A375 (cell line): ENCODE measurements around a stretch of chr16.

GRCh38 chr16:86844580-86845147 lies 266.3 kb downstream of the FOXL1 start:
- RAMPAGE, long total RNA = no peak

DNA sequence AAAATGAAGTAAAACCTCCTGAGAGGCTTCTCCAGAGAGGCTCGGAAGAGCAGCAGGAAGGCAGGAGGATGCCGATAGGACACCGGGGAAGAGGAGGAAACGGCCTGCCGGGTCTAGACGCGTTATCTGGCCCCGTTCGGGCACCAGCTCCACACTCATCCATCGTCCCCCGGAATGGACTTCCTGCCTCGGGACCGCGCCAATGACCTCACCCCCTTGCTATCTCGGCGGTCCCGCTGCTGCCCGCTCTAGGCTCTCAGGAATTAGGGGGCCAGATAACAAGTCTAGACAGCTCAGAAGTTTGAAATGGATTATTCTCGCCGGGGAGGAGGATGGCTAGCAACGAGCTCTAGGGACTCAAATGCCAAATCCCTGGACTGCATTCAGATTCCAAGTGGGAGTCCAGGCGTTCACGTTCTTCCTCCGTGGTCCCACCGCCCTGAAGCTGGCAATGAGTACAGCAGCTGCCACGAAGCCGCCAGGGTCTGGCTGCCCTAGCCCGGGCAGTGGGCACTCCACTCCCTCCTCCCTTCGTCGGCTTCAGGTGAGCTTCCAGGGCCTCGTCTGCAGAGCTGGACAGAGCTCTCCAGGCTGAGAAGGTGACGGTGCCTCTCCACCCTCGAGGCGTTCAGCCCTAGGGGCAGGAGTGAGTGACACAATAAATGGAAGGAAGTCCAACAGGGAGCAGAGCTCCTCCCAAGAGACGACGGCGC lies 351.0 kb downstream of the FOXL1 start:
- RAMPAGE, long total RNA = no peak

- RAMPAGE, long total RNA = no peak
These were observed 116.1 kb downstream of the C16orf95 start for GRCh38 chr16:87201171-87201422.

- RAMPAGE, long total RNA = no peak
These were observed 10.5 kb upstream of the C16orf95 start for GRCh38 chr16:87327491-87328212.

DNA sequence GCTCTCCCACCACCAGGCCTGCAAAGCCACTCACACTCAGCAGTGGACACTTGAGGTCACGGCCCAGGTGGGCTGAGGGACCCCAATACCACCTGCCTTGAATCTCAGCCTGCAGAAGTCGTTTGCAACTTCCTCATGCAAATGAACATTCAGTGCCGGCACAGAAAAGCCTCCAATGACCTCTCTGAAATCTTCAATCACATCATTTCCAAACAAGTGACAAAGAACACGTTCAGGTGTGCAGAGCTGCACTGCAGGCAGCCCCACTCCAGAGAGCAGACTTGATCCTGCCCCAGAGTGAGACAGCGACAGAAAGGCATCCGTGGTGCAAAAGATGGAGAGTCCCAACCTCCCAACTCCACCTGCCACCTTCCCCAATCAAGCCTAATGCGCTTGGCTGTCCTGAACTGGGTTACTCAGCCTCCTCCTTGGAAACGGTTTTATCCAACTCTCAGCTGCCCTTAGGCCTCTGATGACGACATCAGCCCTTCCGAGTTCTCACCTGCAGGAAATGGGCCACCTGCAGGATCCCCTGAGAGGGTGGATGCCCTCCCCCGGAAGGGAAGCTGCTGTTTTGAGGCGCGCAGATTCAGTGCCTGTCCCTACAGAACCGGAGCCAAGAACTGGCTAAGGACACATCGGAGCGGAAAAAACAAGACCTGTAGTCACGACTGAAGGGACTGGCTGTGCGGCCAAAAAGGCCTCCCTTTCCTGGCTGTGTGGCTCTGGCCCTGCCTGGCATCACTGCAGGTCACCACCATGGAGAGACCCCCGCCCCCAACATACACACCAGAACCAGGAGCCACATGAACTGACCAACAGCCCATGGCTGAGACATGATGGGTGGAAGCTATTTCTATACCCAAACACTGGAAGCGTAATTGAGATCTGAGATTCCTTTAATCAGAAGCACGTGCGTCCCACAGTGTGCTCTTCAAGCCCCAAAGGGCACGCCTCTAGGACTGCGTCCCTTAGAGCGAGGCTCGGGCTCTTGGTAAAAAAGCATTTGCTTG lies 11.6 kb upstream of the C16orf95 start:
- RAMPAGE, long total RNA = no peak

GRCh38 chr16:87345028-87345828 lies 28.0 kb upstream of the C16orf95 start:
- RAMPAGE, long total RNA = no peak

- RAMPAGE, long total RNA = no peak
These were observed 859 bp downstream of the MAP1LC3B start for GRCh38 chr16:87392584-87393805.

DNA sequence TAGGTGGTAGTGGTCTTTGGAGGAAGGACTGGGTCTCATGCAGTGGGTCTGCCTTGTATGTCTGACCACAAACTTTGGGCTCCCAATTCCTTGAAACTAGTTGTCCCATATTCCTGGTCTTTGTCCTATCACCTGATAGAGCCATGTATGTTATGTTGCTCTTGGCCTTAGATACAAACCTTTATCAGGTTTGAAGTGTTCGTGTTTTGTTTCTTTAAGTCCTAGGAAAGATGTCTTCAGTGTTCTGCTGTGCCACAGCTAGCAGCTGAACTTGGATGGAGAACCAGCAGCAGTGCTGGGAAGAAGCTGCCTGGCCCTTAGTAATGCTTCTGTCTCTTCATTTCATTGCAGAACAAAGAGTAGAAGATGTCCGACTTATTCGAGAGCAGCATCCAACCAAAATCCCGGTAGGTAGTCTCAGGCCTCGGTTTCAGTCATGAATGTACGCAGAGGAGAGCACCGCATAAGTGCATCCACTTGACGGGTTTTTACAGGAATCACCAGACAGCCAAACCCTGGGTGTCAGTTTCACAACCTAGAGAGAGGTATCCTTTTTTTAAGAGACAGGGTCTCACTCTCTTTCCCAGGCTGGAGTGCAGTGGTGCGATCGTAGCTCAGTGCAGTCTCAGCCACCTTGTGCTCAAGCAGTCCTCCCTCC lies 6.5 kb downstream of the MAP1LC3B start:
- RAMPAGE, long total RNA = no peak

GRCh38 chr16:87461295-87462214 lies 31.3 kb downstream of the ZCCHC14 start:
- RAMPAGE, long total RNA = no peak

DNA sequence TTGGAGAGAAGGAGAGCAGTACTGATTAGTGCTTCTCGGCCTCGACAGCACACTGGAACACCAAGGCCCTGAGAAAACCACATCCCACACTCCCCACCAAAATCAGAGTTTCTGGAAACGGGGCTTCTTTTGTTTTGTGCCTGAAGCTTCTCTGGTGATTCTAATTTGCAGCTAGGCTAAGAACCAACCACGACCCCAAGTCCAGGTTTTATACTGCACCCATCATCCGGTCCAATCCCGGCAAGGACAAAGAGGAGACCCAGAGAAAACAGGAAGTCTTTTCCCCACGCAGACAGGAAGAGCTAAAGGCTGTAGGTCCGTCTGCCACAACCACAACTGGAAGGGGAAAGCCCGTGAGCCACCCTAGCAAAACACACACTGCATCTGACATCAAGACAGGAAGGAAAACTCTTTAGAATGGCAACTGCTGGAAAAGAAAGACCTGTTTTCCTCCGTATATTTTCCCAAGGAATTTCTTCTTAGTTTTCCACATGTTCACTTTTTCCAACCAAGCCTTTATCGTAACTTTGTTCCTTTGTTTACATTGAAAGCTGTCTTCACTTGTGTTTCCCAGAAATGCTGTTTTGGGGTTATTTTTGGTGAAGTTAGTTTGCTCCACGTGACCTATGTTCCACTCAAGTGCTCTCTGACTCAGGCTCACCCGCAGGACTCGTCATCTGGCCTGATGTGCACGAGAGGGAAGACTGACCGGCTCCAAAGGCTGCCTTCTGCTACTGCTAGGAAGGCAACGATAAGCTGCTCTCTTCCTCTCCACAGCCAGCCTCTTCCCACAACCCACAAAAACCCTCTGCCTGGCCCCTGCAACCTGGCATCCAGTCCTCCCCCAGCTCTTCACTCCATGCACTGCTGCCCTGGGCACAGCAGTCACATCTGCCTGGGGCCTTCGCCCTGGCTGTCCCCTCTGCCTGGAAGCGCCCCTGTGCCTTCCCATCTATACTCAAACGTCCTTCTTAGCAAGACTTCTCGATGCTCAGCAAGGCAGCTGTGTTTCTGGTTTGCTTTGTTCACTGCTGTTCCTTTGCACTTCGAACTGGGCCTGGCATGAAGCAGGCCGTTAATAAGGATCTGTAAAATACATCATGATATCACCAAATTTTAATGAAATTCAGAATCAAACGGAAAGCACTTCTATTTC lies 28.2 kb downstream of the ZCCHC14 start:
- RAMPAGE, long total RNA = no peak

DNA sequence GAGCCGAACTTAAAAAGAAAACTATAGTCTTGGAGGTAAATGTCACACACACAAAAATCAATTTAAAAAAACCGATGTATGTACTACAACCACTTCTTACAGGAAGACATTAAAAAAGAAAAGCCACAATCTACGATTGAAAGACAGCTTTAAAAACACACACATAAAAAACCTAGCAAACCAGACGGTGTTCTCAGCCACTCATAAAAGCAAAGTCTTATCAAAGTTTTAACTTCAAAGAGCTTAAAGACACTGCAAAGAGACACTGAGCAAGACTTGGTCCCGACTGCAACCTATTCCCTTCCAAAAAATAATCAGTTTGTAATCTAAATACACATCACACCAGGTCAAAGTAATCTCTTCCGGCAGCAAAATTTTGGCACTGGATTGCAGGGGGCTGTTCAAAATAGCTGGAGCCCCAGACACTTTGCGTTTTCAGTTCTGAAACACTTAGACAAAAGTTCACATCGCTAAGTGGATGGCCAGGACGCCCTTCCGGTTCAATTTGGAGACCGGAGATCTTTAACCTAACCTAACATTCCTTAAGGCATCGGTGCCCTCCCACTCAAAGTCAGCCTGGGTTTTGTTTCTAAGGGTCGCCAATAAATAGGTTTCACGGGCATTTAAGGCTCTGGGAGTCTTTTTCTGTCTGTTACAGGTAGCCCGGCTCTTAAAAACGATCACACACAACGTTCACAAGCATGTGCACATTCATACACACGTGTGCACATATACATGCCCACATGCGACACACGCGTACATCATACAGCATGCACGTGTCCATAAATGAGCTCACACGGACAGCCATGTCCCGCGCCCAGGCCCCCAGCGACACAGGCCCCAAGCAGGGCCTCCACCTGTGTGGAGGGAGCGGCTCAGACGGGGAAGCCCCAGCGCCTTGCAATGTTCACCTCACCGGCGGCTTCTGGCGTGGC lies 2.5 kb downstream of the ZCCHC14 start:
- RAMPAGE, long total RNA = no peak

DNA sequence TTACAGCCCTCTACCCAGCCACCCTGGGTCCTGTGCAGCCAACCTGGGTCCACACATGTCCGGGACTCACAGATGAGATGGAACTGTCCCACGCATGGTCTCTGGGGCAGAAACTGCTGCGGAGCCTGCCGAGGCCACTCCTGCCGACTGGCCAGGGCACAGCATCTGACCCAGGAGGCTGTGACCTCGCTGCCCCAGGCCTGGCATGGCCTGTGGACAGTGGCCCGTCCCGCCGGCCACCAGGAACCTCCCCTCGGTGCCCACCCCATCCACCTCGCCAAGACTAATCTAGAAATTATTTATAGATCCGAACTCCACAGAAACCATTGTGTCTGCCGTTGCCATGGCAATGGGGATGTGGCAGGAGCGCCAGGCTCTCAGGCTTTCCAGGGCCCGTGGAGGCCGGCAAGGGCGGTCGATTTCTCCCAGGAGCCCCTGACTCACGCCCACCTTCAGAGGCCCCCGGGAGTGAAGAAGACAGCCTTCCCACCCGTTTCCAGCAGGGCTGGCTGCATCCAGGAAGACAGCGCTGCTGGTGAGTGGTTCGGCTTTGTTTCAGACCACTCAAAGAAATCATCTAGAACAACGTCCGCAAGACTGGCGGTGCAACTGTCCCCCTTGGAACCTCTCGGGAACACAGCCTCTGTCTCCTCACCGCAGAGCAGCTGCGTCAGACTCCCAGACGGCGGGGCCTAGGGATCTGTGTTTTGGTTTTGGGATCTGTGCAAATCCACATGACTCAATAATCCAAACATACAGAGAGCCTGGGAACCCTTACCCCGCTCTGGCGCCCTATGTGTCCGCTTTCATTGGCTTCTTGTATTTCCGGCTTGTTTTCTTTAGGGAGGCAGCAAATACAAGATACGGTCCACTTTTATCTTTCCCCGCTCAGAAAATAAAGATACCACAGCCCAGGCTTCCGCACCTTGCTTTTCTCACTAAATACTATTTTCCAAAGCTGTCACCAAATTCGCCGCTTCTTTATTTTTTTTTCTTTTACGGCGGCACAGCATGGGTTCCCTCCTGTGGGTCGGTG lies 48.5 kb upstream of the ZCCHC14 start:
- RAMPAGE, long total RNA = no peak

DNA sequence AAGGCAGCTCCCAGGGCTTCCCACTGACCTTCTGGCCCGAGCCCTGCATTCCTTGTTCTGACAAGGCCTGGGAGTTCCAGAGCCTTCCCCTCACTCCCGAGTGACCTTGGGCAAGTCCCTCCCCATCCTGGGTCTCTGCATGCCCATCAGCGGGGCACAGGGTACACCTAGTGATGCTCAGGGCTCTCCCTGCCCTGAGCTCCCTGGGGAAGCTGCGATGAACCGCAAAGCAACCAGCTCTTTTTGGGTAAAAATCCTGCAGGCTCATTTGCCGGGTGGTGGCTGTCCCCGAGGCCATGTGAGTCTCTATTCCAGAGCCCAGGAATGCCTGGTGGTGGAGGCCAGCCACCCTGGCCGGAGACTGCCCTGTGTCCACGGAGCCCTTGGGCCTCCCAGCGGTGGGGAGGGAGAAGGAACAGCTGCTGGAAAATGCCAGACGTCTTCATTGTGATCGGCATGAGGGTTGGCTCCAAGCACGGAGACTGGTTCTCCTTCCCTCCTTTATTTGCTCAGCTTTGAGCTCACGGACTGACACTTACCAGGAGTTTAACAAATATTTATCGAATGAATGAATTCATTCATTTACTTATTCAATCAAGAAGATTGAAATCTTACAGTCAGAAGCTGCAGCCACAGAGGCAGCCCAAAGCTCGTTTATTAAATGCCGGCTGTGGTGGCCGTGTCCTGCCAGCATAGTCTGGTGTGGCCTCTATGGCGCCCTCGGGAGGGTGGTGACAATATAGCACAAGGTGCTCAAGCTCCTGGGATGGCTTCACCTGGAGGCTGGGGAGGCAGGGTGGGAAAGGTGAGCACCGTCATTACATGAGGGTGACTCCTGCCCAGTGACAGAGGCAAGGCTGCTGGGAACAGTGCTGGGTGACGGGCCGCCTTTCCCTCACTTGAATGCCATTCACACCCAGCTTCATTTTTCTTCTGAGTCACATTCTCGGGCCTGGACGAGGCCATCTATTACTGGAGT lies 31.2 kb upstream of the JPH3 start:
- RAMPAGE, long total RNA = no peak

DNA sequence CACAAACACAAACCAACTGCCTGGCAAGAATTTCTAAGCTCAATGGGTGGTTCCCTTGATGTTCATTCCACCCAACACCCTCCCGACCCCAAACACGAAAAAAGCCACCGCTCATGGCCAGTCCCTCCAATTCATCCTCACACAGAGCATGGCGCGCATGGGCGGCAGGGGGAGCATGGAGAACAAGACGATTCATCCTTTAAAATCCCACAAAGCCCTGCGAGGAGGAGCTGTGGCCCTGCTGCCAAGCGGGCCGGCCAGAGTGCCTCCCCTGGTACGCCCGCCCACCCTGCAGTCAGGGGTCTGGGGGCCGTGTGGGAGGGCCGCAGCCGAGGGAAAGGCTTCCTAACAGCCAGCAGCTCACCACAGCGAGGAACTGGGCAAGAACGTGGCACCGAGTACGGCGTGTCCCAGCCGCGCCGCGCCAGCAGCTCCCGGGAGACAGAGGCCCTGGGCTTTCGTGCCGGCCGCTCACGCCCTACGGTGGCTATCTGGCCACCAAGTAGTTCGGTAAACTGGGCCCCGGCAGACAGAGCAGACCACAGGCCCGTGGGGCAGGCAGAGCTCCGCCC lies 60.9 kb downstream of the KLHDC4 start:
- RAMPAGE, long total RNA = no peak

GRCh38 chr16:87762276-87763258 lies 3.2 kb downstream of the KLHDC4 start:
- RAMPAGE, long total RNA = no peak

DNA sequence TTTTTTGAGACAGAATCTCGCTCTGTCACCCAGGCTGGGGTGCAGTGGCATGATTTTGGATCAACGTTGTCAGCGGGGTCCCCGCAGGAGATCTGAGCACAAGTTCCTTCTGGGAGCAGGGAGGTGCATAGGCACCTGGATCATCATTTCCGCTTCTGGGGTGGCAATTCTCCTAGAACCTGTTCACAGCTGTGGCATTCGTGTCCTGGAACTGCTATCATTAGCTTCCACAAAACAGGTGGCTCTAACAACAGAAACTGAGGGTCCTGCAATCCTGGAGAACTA lies 43.3 kb upstream of the KLHDC4 start:
- RAMPAGE, long total RNA = no peak

- RAMPAGE, long total RNA = no peak
These were observed 29.2 kb downstream of the SLC7A5 start for GRCh38 chr16:87840155-87840466.

GRCh38 chr16:87840467-87841471 lies 28.5 kb downstream of the SLC7A5 start:
- RAMPAGE, long total RNA = no peak

DNA sequence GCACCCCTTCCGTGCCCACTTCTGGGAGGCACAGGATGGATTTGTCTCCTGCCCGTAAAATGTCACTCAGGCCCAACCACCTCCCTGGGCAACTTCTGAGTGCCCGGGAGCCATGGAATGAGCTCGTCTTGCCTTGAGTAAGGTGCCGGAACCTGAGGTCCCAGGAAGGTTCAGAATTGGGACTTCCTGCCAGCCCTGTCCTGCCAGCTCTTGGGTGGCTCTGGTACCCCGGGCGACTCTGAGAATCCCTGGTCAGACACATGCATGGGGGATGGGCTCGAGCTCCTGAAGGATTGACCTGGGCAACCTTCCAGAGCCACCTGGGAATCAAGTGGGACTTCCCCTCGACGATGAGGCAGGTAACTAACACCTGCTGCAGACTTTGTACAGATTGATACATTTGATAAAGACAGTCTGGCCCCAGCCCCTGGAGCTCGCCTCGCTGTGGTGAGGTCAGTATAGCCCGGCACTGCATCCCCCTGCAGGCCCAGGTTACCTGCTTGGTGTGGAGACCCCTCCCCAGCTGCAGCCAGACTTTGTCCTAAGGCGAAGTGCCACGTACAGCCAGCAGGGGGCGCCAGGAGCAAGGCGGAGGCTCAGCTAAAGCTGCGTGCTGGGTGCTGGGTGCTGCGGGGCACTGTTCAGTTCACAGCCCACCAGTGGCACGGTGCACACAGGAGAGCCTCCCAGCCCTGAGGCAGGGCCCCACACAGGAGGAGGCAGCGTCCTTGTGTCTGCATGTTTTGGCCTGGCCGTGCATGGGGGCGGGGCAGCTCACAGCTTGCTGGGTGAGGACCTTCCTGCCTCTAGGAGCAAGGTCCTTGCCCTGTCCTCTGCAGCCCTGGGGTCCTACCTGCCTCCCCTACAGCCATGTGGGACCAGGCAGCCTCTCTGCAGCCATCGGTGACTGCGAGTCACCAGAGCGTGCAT lies 19.5 kb downstream of the SLC7A5 start:
- RAMPAGE, long total RNA = no peak

DNA sequence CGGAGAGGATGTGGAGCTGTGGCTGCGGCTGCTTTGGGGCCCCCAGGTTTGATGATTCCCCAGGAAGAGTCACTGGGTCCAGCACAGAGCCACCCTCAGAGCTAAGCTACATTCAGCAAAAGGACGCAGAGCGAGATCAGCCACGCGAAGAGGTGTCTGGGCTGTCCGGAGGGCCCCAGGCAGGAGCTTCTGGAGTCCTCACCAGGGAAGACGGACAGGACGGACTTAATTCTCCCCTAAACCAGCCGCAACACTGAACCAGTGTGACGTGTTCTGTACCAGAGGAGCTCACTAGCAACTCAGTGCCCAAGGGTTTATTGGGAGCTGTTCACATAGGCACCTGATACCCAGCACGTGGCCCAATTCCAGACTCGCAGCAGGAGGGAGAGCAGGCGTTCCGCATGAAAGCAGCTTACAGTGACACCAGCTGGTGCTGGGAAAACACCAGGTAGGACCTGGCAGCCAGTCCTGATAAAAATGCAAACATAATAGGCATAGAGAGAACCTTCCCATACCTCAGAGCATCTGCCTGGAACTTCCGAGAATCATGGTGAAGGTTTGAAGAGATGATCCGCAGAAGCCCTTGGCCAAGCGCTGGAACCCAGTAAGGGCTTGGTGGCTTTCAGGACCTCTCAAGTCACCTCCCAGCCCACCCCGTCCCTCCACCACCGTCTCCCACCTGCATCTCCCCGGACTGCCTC lies 11.0 kb downstream of the CA5A start:
- RAMPAGE, long total RNA = no peak